Duodenum (tissue), 1 donor: Measurements from ENCODE around the genes RPP38 and NMT2.

DNA sequence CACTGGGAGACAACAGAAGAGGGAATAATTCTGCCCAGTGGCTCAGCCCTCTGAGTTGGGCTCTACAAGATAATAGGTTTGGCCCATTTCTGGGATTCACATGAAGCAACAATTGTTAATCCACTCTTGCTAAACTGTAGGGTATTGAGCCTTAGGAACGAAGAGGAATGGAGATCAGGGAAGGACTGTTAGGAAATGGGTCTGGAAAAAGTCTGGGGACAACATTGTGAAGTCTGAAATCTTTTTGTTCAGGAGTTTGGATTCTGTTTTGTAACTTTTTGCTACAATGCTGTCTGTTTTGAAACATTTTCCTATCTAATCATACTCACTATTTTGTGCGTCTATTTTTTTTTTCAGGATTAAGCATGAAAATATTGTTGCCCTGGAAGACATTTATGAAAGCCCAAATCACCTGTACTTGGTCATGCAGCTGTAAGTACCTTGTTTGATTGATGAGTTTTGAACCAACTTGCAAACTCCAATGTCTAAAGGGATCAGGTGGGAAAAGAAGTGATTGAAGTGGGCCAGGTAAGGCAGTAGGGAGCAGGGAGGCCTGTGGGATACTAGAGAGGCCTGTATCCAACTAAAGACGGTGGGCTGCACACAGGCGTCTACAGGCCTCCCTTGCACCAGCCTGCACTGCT, 317.2 kb downstream of the CAMK1D start:
- PRO-cap: no peak

DNA sequence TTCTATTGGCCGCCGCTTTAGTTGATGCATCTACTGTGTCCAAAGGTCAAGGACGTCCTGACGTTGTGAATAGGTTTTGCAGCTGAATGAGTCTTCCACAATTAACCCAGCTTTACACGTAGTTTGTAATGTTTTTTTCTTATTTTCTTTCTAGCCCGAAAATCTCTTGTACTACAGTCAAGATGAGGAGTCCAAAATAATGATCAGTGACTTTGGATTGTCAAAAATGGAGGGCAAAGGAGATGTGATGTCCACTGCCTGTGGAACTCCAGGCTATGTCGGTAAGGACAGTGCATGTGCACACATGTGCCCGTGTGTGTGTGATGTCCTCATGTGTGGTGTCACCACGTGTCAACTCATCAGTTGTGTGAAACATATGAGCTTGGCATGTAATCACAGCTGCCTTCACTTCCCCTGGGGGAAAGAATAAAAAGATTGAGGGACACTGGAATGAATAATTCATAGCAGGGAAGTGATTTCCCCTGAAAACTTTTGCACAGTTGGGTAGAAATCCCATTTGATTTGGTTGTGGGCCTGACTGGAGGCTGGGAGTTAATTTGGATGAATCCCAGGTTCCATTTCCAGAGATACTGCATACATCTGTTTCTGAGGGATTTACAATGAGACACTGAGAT, 231.9 kb downstream of the CCDC3 start:
- PRO-cap: no peak

- PRO-cap: bidirectional peak, plus-strand start at chr10:13347858, minus-strand start at chr10:13347708
Measured at GRCh38 chr10:13346951-13347924, 855 bp downstream of the SEPHS1 start.

GRCh38 chr10:13529431-13530134, 769 bp upstream of the BEND7 start:
- PRO-cap: no peak

- PRO-cap: no peak
Measured at GRCh38 chr10:13757302-13757737, 170.6 kb downstream of the PRPF18 start.

GRCh38 chr10:13788876-13789438, 202.2 kb downstream of the PRPF18 start:
- PRO-cap: no peak

DNA sequence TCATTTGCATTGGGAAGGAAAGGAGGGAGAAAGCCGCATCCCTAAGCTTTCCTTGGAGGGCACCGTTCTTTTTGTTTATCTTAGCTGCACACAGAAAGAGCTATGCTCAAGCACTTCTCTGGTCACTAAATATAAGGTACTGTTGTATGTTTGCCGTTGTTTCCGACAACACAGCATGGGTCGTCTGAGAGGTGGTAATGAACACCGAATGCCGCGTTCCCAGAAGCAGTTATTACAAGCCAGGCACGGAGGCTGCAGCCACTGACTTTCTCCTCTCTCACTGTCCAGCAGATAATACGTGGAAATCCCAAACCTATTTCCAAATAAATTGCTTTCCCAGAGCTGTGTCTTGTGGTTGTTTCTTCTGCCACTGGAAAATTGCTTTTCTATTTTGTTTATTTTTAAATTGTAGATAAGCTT, 217.2 kb downstream of the PRPF18 start:
- PRO-cap: no peak

DNA sequence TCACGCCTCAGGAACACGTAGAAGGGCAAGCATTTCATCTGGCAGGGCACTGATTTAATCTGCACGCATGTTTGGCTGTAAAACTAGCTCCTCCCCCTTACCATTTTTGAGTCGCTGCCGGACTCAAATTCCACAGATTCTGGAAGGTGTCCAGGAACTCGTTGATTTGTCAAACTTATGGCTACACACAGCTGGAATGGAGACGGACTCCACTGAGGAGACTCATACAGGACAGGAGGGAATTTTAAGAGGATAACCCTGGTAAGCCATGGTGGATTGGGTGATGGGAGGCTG, 256.2 kb downstream of the FRMD4A start:
- PRO-cap: no peak

- PRO-cap: no peak
Measured at GRCh38 chr10:14487174-14487559, 156.4 kb upstream of the FRMD4A start.

GRCh38 chr10:14535699-14536166, 205.0 kb upstream of the FRMD4A start:
- PRO-cap: no peak

GRCh38 chr10:14585820-14586516, 188.7 kb downstream of the FAM107B start:
- PRO-cap: no peak

- PRO-cap: no peak
Measured at GRCh38 chr10:14749043-14749780, 25.5 kb downstream of the FAM107B start.

GRCh38 chr10:15096793-15097820, at the start of gene RPP38:
Gene RPP38 (plus strand): TSS chr10:15097355.
- PRO-cap: unidirectional peak, plus-strand start at chr10:15097111; unidirectional peak, plus-strand start at chr10:15097197; bidirectional peak, plus-strand start at chr10:15097365, minus-strand start at chr10:15097301; bidirectional peak, plus-strand start at chr10:15097769, minus-strand start at chr10:15097618

GRCh38 chr10:15168111-15169457, at the start of gene NMT2:
Gene NMT2 (minus strand): TSS chr10:15168693.
- PRO-cap: bidirectional peak, plus-strand start at chr10:15168529, minus-strand start at chr10:15168541; unidirectional peak, minus-strand start at chr10:15168578; unidirectional peak, minus-strand start at chr10:15168690; unidirectional peak, plus-strand start at chr10:15169116

- PRO-cap: bidirectional peak, plus-strand start at chr10:15370593, minus-strand start at chr10:15370540
Measured at GRCh38 chr10:15369481-15370718, 1.2 kb downstream of the FAM171A1 start.

DNA sequence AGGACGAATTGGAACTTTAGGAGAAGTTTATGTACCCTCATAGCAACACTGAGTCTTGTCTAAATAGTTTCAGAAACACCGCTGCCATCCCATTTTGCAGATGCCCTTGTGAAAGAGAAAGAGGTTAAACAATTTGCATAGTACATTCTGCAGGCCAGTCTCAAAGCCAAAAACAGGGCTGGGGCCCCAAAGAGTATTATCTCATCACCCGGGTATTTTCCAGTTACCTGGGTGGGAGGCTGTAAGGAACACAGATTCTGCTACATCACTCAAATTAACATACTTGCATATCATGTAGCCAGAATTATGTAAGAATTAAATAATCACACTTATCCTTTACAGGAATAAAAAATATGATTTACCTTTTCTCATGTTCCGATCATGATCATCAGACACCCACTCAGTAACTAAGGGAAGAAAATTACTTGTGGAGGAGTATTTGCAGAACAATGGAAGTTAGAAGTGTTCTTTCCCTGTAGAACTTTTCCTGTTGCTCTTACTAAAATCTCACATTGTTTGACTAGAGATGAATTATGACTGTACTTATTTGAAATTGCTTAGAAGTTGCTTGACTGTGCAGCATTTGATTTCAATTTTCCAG, 3.2 kb upstream of the FAM171A1 start:
- PRO-cap: no peak

GRCh38 chr10:15385482-15386558, 14.7 kb upstream of the FAM171A1 start:
- PRO-cap: no peak

GRCh38 chr10:15735599-15736225, 16.0 kb upstream of the ITGA8 start:
- PRO-cap: unidirectional peak, minus-strand start at chr10:15735929

- PRO-cap: no peak
Measured at GRCh38 chr10:15738124-15738729, 18.5 kb upstream of the ITGA8 start.

DNA sequence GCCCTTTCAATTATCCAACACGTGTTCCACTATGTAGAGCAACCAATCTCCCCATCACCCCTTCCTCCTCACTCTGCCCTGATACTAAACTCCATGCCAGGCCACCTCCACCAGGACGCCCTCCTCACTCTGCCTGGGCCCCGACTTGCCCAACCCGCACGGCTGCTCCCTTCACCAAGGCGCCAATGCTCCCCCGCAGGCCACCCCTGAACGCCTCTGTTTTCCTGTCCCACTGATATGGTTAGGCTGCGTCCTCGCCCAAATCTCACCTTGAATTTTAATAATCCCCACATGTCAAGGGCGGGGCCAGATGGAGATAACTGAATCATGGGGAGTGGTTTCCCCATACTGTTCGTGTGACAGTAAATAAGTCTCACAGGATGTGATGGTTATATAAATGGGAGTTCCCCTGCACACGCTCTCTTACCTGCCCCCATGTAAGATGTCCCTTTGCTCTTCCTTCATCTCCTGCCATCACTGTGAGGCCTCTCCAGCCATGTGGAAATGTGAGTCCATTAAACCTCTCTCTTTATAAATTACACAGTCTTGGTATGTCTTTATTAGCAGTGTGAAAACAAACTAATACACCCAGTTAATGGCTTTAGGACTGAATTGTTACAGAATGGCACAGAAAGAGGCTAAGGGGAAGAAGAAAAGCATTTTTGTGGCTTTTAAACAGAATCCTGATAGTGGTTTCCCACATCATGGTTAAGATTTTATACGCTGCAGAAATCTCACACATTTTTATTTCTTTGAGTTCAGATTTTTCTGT, 29.8 kb downstream of the RSU1 start:
- PRO-cap: no peak